Parietal lobe (tissue), 2 donors: ENCODE data around the genes TARDBP, MTOR and DRAXIN.

- RAMPAGE, long total RNA, result no peak
Measured at GRCh38 chr1:10980685-10981351, 1.1 kb downstream of the C1orf127 start.

- RAMPAGE, long total RNA, result start-site peak on the plus strand at chr1:11012651-11012684, 354 and 289 reads in 2 replicates
Measured at GRCh38 chr1:11012001-11012917, at the start of gene TARDBP. TSS of gene TARDBP (plus strand) at chr1:11012654.

DNA sequence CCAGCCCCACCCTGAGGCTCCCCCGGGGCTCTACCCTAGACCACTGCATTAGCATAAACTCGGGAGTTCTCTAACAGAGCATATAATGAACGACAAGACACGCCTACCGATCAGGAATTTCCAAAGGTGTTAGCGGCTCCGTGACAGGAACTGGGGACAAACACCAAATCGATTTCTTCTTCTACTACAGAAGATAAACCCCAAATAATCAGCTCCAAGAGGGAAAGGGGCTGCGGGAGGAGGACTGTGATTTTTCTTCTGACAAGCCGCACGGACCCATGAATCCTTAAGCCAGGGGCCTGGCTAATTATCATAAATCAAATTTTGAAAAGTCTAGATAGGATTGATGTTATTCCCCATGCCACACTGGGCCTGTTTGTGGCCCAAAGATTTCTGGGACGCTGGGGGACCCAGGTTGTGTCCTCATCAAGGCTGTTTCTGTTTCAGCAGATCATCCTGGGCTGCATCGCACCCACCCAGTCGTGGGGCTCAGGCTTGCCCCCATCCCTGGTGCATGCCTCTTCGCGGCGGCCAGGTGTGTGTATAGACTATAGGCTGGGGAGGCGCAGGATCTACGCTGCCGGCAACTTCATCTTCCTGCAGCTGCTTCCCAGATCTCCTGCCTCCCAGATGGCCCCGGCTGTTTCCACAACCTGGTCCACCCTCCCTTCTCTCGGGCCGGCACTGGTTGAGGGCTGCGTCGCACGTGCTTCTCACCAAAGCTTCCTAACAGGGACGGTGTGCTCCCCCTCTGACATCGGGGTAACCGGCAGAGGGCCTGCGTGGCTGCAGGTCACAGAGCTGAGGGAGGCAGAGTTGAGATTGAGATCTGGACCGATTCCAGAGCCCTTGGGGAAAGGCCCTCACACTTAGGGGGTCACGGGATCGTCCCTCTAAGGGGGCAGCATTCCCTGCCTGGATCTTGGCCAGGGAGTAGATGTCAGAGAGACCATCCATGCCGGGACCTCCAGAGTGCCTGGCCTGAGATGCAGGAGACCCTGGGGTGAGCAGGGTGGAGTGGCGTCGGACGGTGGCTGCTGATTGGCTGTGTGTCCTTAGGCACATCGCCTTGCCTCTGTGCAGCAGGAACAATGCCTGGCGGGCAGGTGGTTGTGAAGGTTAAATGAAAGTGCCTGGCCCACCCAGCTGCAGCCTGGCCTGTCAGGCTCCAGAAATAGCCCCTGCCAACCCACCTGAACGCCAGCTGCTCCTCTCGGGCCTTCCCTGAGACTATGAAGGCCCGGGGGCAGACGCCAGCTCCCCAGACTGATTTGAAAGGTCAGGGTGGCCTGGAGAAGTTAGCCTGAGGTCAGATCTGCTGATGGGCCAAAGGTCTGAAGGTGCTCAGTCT lies 5.8 kb upstream of the MASP2 start:
- RAMPAGE, long total RNA, result no peak

DNA sequence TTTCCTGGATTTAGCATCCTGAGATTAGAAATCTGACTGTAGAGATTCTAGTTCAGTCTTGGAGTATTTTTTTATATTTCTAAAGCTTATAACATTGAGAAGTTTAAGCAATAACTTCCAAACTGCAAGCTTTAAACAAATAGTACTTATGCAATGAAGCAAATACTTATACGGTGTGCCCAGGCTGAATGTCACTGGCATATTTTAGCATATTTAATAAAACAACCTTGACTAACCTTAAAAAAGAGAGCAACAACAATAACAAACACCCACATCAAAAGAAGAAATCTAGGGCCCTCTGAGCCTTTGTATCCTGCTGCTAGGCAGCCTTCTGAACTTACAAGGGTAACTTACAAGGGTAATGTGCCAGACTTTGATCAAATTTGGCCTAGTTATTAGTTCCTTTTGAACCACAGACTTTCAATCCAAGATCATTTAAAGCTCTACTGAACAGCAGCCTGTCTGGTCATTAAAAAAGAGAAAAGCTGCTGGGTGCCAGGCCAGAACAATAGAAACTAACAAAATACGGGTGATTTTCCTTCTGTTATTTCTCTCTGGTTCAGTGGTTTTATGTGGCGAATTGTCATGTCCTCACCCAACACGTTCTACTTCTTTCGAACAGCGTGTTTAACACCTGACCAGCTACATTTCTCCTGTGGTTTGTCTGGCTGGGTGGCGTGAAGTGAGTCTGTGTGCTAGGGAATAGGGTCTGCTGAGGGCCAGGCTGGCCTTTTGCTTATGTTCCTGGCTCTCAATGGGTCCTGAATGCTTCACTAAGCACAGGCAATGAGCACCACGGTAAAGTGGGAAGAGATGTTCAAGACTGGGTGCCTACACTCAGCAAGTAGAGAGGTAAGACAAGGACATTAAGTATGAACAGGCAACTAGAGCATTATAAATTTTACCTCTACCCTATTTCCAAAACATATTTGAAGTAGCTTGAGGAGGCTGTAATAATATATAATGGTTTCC lies 16.1 kb downstream of the MTOR start:
- RAMPAGE, long total RNA, result no peak

DNA sequence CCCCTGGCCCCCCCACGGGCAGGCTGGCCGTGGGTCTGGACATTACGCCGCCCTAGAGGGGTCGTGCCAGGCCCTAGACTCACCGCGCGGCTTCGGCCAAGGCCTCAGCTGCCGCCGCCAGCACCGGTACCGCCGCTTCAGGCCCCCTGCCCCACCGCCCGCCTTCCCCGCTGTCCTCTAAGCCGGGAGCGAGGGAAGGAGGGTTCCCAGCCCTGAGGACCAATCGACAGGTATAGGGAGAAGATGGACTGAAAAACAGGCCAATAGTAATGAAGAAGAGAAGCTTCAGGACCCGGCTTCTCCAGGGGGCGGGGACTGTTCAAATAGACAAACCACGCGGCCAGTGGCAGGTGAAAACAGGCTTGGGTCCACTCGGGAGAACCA lies at the start of gene MTOR:
TSS of gene MTOR (minus strand) at position 190 of the 384 bp plus-strand sequence.
- RAMPAGE, long total RNA, result no peak

DNA sequence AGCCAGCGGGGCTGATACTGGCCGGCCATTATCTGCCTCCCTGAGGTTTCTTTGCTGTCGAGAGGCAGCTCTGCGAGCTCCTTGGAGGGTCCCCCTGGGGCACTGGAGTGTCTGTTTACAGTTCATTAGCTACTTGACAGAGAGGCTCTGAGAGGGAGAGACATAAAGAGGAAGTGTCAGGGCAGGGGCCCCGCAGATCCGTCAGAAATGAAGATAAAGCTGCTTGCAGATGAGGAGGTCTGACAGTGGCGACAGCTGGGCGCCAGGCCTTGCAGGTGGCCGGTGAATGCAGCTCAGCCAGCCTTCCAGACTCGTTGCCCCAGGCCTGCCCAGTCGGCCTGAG lies 84.6 kb downstream of the DISP3 start:
- RAMPAGE, long total RNA, result no peak

- RAMPAGE, long total RNA, result no peak
Measured at GRCh38 chr1:11691174-11692356, at the start of gene DRAXIN. TSS of gene DRAXIN (plus strand) at chr1:11691710.

GRCh38 chr1:11784532-11785836 lies 20.8 kb downstream of the MTHFR start:
- RAMPAGE, long total RNA, result no peak

DNA sequence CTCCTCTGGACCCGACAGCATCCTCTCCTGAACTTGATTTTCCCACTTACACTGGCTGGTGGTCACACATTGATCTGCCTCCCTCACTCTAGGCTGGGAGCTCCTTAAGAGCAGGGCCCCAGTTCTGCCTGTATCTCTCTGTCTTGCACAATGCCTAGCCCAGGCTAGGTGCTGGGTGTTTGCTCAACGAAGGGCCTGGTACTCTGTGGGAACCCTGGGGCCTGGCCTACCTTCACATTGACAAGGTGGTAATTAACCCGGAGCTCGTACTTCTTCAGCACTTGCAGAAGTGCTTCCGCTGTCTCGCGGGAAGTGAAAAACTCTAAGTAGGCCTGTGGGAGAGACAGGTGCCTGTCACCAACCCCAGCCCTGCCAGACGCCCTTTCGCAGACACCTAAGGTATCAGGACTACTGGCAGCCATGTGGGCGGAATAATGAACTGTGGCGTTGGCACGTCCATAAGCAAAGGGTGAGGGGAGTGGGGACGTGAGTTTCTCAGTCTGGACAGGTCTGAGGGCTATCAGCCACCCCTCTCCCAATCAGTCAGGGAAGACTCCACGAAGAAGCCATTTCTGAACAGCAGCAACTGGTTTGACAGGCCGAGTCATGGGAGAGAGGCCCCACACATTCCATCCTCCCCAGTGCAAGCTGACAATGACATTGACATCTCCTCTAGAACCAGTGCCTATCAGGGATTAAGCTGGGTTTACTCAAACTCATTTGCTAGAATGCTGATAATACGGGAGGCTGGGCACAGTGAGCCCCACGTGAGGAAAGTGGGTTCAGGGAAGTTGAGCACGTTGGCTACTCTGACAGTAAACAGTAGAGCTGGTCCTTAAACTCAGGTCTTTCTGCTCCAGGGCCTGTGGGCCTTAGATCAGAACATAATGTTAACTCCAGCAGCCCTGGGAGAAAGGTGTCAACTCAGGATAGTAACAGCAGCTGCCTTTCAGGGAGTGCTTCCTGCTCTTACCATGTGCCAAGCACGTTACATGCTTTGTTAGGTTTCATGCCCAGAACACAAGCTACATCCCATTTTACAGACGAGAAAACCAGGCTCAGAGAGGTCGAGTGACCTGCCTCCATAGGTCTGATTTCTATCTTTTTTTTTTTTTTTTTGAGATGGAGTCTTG lies 13.3 kb downstream of the MTHFR start:
- RAMPAGE, long total RNA, result no peak

DNA sequence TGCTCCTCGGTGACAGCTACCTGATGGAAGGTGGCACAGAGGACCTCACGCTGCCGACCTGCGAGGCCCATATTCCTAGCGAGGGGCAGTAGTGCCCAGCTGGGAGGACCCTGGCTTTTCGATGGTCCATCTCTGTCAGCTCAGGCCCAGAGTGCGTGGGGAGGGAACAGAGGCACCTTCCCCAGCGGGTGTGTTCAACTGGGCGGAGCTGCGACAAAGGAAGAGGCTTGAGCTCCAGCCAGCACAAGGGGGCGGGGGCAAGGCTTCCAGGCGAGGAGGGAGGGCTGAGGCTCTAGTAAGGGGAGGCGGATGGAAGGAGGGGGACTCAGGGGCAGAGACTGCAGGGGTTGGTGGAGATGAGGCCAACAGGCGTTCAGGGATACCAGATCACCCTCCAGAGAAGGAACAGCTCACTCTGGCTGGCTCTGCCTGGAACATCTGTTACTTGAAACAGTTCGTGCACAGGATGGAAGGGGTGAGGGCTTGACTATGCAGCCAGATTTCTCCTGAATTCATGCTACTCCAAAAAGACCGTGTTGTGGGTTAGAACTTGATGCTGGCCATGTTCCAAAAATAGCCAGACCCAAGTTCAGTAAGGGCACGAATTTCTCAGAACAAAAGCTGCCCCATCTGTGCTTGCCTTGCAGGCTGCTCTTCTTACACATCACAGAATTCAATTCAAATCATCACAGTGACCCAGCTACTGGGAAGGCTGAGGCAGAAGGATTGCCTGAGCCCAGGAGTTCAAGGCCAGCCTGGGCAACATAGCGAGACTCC lies 2.2 kb downstream of the MTHFR start:
- RAMPAGE, long total RNA, result no peak

- RAMPAGE, long total RNA, result no peak
Measured at GRCh38 chr1:11833105-11833877, 14.3 kb downstream of the NPPA start.

DNA sequence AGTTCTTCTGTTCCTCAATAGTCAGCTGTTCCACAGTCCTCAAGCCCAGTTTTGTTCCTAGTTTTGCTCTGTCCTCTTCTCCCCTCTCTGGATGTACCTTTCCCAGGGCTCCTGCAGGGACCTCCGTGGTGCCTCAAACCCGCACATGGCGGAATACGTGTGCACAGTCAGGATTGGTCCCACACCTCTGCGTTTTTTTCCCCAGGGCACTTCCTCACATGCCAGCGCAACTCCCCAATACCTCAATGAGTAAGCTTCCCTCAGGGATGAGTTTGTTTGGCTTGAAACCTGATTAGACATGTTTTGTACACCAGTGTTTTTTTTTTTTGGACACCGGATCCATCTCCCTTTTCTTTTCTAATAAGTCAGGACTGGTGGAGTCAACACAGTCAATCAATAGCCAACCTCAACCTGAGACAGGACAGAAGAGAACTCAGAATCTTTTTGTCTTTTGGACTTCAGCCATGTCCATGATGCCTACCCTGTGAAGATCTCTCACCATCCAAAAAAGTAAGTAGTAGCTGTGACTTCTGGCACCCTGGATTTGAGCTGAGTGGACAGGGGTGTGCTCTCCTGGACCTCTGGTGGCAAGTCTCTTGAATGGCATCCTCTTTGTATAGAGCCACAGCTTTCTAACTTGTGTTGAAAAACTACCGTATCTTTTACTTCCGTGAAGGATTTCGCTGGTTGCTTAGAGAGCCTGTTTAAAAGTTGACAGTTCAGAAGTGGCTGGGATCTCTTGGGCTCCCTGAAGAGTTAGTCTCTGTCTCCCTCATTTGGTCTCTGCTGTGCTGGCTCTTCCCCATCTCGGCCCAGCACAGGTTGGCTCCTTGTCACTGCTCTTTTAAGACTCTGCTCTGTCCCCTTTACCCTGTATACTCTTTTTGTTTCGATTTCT lies 1.6 kb downstream of the MFN2 start:
- RAMPAGE, long total RNA, result no peak

DNA sequence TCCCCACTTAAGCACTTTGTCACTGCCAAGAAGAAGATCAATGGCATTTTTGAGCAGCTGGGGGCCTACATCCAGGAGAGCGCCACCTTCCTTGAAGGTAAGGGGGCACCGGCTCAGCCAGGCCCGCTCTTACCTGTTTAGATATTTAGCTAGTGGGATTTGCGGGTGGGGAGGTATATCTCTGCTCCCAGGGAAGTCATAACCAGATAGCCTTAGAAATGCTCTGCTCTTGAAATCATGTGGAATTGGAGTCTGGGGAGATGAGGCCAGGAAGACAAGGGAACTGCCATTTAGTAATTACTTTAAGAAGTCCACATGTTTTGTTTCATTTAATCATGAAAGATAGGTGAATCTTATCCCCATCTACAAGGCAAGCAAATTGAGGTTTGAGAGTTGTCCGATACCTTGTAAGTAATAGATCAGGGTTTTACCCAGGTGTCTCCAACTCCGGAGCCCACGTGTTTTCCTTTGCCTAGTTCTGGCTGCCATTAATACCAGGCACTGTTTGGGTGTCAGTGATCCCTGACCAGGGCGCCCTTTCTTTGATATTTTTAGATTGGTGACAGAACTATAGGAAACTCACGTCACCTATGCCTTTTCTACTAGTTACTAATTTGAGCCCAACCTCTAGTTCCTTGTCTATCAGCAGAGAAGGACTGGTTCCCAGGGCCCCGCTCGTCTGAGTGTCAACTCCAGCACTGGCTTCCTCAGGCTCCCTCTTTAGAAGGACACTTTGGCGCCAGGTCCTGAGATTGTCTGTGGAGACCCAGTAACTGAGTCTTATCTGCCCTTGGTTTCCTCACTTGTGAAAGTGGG lies 9.2 kb downstream of the MFN2 start:
- RAMPAGE, long total RNA, result no peak

GRCh38 chr1:12014108-12015366 lies 4.8 kb upstream of the MIIP start:
- RAMPAGE, long total RNA, result no peak

GRCh38 chr1:12150269-12151337 lies 16.2 kb upstream of the TNFRSF1B start:
- RAMPAGE, long total RNA, result no peak

GRCh38 chr1:12152115-12152545 lies 14.7 kb upstream of the TNFRSF1B start:
- RAMPAGE, long total RNA, result no peak

GRCh38 chr1:12157124-12158275 lies 9.3 kb upstream of the TNFRSF1B start:
- RAMPAGE, long total RNA, result no peak

- RAMPAGE, long total RNA, result no peak
Measured at GRCh38 chr1:12167140-12168166, 662 bp downstream of the TNFRSF1B start.

DNA sequence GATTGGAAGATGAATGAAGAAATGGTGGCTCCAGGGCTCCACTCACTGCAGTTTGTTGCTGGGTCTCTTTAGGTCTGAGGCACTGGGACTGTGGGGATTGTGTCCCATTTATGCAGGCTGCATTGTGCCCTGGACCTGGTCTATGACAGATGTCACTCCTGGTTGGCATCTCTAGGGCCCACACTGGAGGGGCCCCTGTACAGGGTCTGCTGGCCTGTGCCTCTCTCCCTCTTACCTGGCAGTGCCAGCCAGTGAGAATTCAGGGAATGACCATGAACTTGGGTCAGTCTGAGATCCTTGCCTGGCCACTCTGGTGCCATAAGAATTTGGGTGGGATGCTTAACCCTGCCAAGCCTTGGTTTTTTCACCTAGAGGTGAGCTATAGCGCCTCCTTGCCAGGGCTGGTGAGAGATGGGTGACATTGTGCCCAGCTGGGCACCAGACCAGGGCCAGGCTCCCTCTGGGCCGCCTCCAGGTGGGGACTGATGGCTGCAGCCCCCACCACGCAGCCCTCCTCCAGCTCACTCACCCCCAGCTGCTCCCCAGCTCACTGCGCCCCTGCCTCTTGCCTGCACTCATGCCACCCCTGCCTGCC lies 26.9 kb upstream of the VPS13D start:
- RAMPAGE, long total RNA, result no peak

DNA sequence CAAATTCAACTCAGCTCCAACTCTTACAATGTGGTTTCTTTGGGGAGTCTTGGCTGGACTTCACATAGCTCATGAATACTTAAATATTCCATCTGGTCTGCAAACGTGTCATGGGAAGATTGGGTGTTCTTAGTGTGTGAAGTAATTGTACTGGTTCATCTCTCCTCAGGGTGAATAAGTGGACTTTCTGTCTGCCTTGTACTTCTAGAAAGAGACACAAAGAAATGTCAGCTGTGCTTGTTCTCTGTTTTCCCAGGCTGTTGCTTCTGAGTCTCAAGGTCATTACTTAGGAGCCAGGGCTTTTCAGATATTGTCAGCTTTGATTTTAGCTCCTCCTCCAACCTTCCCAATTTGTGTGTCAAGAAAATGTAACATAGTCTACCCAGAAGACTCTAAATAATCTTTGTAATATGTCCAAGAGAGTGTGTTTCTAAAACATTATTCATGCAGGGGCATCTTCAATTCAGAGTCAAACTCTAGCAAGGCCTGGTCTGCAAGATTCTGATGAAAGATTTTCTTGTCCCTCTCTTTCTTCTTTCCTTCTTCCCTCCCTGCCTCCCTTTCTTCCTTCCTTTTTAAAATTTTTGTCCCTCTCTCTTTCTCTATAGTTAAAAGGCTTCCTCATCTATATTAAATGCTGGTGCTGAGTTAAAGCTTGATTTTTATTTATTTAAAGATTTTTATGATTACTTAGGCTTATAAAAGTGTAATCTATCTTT lies 106.8 kb downstream of the VPS13D start:
- RAMPAGE, long total RNA, result no peak